Skeletal muscle tissue (tissue), 7 donors: ENCODE measurements around the genes SNTA1, ACTL10 and ASIP.

DNA sequence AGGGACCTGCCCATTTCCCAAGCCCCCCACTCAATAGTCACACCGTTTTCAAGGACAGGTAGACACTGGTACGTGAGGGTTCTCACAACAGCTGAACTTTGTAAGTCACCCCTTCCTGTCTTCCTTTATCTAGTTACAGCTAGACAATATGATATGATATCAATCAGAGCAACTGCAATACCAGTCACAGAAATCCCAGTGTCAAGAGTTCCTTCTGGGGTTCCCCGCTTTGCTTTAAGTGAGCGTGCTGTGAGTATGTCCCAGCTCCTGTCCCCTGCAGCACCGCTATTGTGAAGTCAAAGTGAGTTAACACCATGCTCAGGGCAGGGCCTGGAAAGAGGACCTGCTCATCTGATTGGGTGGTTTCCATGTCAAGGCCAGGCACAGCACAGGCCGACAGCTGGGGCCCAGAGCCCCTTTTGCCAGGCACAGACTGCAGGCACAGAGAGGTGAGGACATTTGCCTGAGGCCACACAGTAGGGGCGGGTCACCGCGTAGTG is 6.8 kb upstream of the BPIFB1 start:
- PRO-cap, 3 experiments, result no peak in any of the 3 experiments
- RAMPAGE, long total RNA, result no peak
- RRBS, 2 experiments, result no CpG with 5 or more reads among the region's 9 CpGs

- PRO-cap, 3 experiments, result no peak in any of the 3 experiments
- RAMPAGE, long total RNA, result no peak
- RRBS, 2 experiments, result no CpG with 5 or more reads among the region's 7 CpGs
These were observed 49.6 kb downstream of the BPIFB1 start for GRCh38 chr20:33332676-33333019.

GRCh38 chr20:33443477-33443807 is at the start of gene SNTA1:
TSS of gene SNTA1 (minus strand) at chr20:33443763.
- PRO-cap, 3 experiments, result peak in 3 of 3 experiments; most common minus-strand start chr20:33443659 (in 2)
- RAMPAGE, long total RNA, result no peak
- RRBS, 2 experiments, result 2% methylated on average over 21 of the region's 41 CpGs

- PRO-cap, 3 experiments, result no peak in any of the 3 experiments
- RAMPAGE, long total RNA, result no peak
- RRBS, 2 experiments, result no CpG with 5 or more reads among the region's 9 CpGs
These were observed 37.6 kb upstream of the C20orf144 start for GRCh38 chr20:33624304-33625137.

DNA sequence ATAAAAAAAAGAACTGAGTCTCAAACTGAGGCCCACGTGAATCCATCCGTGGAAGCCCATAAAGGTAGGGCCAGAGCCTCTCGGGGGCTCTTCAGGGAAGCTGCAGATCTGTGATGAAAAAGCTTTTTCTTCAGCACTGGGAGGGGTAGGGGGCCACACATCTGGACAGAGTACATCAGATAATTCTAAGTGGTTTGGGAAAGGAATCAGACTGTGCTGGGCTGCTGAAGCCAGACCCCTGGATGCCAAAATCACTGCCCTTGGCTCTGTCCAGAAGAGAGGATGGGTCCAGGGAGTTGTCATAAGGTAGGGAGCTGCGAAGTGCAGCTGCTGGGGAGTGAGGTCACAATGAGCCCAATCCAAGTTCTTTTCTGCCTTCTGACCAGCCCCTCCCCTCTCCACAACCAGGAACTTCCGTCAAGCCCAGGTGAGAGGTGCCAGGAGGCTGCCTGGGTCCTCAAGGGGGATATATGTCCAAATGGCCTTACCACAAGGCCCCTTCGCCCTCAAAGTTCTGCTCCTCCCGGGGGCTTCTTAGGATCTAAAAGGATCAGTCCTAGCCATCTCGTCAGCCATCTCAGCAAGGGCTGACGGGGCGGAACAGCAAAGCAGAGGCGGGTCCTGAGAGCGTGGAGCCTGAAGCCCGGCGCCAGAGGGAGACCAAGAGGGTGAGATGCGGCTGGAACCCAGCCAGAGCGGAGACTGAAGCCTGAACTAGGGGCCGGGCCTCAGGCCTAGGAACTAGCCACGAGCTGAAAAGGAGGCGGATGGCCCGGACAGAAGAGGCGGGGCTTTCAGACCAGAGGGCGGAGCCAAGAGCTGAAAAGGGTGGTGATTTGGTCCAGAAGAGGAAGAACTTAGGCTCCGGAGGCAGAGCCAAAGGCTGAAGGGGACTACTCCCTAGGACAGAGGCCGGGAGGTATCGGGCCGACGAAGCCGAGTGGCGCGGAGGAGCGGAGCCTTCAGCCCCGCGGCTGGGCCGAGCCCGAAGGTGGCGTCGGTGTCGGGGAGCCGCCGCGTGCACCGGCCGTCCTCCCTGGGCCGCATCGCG is at the start of gene ACTL10:
TSS of gene ACTL10 (plus strand) at position 851 of the 1,051 bp plus-strand sequence.
- PRO-cap, 3 experiments, result peak in 2 of 3 experiments; most common plus-strand start position 908 of the sequence (in 2); most common minus-strand start position 704 of the sequence (in 2)
- RAMPAGE, long total RNA, result no peak
- RRBS, 2 experiments, result 2 to 3% methylated on average over 28 to 32 of the region's 46 CpGs

DNA sequence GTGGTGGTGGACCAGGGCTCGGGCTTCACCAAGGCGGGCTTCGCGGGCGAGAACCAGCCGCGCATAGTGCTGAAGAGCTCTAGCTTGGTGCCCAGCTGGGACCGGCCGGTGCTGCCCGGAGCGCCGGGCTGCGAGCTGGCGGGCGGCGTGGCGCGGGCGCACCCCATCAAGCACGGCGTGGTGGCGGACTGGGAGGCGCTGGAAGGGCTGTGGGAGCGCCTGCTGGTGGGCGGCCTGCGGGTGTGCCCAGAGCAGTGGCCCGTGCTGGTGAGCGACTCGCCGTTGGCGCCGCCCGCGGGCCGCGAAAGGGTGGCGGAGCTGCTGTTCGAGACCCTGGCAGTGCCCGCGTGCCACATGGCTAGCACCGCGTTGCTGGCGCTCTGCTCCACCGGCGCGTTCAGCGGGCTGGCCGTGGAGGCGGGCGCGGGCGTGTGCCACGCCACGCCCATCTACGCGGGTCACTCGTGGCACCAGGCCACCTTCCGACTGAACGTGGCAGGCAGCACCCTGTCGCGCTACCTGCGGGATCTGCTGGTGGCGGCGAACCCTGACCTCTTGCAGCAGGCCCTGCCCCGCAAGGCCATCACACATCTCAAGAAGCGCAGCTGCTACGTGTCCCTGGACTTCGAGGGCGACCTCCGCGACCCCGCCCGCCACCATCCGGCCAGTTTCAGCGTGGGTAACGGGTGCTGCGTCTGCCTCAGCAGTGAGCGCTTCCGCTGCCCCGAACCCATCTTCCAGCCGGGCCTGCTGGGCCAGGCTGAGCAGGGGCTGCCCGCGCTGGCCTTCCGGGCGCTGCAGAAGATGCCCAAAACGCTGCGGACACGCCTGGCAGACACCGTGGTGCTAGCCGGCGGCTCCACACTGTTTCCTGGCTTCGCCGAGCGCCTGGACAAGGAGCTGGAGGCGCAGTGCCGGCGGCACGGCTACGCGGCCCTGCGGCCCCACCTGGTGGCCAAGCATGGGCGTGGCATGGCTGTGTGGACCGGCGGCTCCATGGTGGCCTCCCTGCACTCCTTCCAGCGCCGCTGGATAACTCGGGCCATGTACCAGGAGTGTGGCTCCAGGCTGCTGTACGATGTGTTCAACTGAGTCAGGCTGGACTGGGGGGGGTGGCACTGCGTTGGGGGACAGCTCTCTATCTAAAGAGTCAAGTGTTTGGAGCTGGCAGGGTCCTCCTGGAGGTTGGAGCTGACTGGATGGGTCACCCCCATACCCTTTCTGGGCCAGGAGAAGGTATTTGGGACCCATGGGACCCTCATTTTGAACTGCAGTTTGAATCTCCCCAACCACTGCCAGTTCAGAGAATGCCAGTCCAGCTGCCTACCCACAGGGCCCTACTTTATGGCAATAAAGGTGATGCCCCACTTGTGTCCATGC is 891 bp downstream of the ACTL10 start:
- PRO-cap, 3 experiments, result peak in 3 of 3 experiments; most common minus-strand start position 399 of the sequence (in 2)
- RAMPAGE, long total RNA, result no peak
- RRBS, 2 experiments, result 2 to 4% methylated on average over 30 of the region's 109 CpGs

DNA sequence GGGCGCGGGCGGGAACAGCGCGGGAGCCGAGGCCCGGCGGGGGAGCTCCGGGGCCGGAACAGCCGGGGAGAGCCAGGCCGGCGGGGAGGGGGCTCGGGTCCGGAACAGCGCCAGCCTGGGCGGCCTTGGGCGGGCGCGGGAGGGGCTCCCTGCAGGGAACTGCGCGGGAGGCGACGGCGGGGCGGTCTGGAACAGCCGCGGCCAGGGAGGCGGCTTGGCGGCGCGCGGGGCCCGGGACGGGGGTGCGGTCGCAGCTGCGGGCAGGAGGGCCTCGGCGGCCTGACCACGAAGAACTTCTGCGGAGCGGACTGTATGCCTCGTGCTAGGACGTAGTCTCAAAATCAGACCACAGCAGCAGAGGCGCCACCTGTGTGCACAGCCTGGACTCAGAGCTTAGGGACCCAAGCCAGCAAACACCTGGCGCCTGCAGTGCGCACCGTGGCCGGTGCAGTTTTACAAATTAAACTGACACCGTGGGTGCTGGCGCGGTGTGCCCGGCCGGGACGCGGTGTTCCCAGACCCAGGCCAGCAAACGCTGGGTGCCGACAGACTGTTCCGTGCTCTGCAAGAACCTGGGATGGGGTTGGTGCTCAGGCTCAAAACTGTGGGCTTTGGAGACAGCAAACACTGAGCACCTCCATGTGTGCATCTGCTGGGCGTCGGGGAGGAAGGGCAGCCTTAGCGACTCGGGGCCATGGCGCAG is 546 bp downstream of the ZNF341 start:
- PRO-cap, 3 experiments, result peak in 3 of 3 experiments; most common plus-strand start position 154 of the sequence (in 3); most common minus-strand start position 298 of the sequence (in 1)
- RAMPAGE, long total RNA, result no peak
- RRBS, 2 experiments, result 2% methylated on average over 12 to 24 of the region's 65 CpGs

DNA sequence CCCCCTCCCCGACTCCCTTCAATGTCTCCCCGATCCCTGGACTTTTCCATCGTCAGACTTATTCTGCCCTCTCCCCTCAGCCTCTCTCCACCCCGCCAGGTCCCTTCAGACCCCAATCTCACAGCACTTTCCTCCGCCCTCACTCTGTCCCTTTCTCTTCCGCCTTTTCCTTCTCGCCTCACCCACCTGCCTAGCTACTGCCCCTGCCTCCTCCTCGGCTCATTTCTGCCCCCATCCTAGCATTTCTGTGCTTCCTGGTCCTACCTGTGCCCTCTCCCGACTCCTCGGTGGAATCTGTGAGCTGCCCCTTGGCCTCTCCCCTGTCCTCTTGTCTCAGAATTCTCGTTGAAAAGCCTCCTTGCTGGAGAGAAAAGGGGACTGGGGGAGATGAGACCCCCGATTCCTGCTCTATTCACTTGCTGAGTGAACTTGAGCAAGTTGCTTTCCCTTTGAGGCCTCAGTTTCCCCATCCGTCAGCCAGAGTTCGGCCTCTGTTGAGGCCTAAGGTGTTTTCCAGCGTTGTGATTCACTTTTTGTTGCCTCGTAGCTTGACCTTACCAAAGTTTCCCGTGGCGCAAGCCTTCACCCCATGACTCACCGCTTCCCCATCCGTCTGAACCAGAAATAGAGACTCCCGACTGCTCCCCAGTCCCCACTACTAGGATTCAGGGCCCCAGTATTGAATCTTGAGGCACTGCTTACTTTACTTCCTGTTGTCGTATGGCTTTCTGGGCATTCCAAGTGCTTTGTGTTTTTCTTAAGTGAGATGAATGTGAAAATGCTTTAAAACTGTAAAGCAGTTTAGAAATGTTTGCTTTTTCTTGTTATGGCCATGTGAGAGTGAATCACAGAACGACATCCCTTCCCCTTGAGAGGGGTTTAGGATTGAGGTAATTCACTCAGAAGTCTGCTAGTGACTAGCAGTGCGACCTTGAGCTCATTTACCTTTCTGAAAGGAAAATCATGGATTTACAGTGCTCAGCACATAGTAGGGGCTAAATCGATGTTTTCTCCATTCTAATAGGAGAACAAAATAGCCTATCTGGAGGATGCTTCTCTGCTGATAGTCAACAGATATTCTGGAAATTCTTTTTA is 998 bp downstream of the CHMP4B start:
- PRO-cap, 3 experiments, result peak in 3 of 3 experiments; most common plus-strand start position 618 of the sequence (in 1); most common minus-strand start position 523 of the sequence (in 2)
- RAMPAGE, long total RNA, result no peak
- RRBS, 2 experiments, result no CpG with 5 or more reads among the region's 25 CpGs

DNA sequence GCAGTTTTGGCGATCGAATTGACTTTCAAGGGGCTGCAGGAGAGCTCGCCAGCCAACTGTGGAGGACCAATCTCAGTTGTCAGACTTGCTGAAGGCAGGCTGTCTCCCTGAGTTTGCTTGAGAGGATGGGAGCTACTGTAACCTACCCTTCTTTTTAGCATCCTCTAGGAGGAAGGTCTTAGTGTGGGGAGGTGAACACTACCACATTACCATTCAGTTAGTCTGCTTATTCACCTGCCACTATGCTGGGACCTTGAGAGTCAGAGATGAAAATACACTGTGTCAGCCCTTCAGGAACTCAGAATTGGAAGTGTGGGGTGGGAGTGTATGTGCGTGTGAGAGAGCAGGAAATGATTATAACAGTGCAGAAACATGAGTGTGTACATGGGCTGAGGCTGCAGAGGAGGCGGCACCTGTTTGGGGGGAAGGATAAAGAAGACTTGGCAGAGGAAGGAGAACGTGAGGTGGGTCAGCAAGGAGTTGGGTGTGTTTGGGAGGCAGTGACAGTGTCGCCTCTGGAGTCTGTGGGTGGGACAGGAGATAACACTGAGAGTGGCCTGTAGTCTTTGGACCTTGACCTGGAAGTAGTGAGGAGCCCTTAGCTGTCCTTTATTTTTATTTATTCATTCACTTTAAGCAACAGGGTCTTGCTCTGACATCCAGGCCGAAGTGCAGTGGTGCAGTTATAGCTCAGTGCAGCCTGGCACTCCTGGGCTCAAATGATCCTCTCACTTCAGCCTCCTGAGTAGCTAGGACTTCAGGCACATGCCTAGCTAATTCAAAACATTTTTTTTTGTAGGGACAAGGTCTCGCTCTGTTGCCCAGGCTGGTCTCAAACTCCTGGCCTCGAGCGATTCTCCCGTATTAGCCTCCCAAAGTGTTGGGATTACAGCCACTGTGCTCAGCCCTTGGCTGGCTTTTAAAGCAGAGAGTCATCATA is 3.2 kb downstream of the CHMP4B start:
- PRO-cap, 3 experiments, result no peak in any of the 3 experiments
- RAMPAGE, long total RNA, result no peak
- RRBS, 2 experiments, result no CpG with 5 or more reads among the region's 12 CpGs

DNA sequence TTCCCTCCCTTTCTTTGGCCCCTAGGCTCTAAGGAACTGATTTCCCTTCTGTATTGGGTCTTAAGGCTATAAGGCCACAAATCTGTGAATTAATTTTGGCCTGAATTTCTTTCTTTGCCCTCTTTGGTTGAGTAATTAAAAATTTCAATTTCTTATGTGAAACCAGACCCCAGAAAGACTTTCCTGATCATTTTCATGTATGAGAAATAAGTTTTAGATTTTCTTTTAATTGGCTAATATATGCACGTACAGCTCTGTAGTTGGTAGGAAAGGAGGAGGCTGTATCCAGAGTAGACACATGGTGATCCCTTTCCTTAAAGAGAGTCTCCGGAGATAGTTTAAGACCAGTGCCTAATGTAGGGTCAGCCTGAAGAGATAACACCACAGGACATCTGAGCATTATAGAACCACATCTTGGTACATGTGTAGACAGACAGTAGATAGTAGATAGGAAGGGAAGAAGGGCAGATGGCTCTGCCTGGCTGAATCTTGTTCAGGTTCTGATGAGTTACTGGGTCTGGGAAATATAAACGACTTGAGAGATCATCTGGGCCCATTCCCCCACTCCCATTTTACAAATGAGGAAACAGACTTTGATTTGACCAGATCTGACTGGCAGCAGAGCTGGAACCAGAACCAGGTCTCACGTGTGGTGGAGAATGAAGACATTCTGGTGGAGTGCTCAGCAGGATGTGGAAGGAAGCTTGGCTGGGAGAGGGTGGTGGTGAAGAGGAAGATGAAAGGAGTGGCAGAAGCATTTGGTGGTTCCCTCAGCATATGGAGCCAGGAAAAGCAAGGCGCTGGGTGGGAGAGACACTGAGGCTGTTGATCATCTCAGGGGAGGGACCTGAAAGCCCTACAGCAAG is 18.5 kb downstream of the CHMP4B start:
- PRO-cap, 3 experiments, result no peak in any of the 3 experiments
- RAMPAGE, long total RNA, result no peak
- RRBS, 2 experiments, result no CpG with 5 or more reads among the region's 5 CpGs

GRCh38 chr20:33853372-33854047 is 42.4 kb downstream of the CHMP4B start:
- PRO-cap, 3 experiments, result no peak in any of the 3 experiments
- RAMPAGE, long total RNA, result no peak
- RRBS, 2 experiments, result no CpG with 5 or more reads among the region's 20 CpGs

DNA sequence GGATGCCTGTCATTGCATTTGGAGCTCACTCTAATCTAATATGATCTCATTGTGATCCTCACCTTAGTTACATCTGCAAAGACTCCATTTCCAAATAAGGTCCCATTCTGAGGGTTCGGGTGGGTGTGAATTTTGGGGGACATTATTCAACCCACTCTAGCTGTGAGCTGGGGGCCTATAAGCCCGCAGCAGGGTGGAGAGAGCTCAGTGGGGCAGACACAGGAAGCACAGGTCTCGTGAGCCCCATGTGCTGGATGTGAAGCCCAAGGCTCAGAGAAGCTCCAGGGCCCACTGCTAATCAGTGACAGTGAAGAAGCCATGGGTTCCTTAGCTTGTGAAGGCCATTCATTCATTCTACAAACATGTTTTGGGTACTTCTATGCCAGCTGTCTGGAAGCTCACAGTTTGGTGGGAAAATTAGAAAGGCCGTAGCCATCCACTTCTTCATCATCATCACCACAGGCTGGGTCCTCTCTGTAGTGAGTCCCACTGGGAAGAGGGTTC is 47.5 kb downstream of the CHMP4B start:
- PRO-cap, 3 experiments, result no peak in any of the 3 experiments
- RAMPAGE, long total RNA, result no peak
- RRBS, 2 experiments, result no CpG with 5 or more reads among the region's 4 CpGs

DNA sequence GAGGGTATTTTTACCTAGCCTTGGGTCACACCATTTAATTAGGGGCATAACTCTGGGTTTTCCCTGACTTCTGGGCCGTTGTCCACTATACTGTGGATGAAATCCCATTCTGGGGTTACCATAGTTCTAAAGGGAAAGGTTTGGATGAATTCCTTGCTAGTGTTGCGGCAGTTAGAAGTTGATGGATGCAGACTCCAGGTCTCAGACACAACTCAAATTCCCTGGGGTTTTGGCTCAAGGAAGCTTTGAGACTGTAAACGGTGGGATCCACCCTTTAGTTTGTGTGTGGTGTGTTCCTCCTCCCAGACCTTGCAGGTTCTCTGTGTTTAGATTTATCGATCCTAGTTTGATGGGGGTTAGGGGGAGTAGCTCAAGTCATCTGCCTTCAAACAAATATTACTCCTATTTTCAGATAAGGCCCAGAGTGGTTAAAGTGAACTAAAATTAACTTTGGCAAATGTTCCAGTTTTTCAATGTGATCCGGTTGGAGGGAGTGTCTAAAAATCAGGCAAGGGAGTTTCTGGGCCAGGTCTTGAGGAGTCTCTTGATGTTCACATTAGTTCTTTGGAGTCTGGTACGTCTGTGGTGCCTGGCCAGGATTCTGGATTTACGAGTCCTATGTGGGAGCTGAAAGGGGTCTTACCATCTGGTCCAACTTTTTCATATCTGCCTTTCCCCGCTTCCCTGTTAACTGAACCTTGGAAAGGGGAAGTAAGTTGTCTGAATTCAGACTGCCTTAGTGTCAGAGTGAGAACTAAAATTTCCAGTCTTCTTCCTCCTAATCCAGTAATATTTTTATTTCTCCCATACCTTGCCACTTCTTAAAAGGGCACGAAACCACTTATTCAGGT is 1.6 kb downstream of the RALY start:
- PRO-cap, 3 experiments, result peak in 1 of 3 experiments; most common plus-strand start position 559 of the sequence (in 1)
- RAMPAGE, long total RNA, result no peak
- RRBS, 2 experiments, result no CpG with 5 or more reads among the region's 9 CpGs

GRCh38 chr20:34241126-34241731 is at the start of gene ASIP:
TSS of gene ASIP (plus strand) at chr20:34241423.
- PRO-cap, 3 experiments, result no peak in any of the 3 experiments
- RAMPAGE, long total RNA, result no peak
- RRBS, 2 experiments, result no CpG with 5 or more reads among the region's 3 CpGs

GRCh38 chr20:34259775-34260785 is 18.9 kb downstream of the ASIP start:
- PRO-cap, 3 experiments, result no peak in any of the 3 experiments
- RAMPAGE, long total RNA, result no peak
- RRBS, 2 experiments, result no CpG with 5 or more reads among the region's 6 CpGs

GRCh38 chr20:34262340-34263211 is 21.4 kb downstream of the ASIP start:
- PRO-cap, 3 experiments, result no peak in any of the 3 experiments
- RAMPAGE, long total RNA, result no peak
- RRBS, 2 experiments, result no CpG with 5 or more reads among the region's 8 CpGs

- PRO-cap, 3 experiments, result peak in 3 of 3 experiments; most common plus-strand start chr20:34526270 (in 2); most common minus-strand start chr20:34526144 (in 2)
- RAMPAGE, long total RNA, result no peak
- RRBS, 2 experiments, result no CpG with 5 or more reads among the region's 16 CpGs
These were observed 9.8 kb downstream of the DYNLRB1 start for GRCh38 chr20:34525750-34526598.

DNA sequence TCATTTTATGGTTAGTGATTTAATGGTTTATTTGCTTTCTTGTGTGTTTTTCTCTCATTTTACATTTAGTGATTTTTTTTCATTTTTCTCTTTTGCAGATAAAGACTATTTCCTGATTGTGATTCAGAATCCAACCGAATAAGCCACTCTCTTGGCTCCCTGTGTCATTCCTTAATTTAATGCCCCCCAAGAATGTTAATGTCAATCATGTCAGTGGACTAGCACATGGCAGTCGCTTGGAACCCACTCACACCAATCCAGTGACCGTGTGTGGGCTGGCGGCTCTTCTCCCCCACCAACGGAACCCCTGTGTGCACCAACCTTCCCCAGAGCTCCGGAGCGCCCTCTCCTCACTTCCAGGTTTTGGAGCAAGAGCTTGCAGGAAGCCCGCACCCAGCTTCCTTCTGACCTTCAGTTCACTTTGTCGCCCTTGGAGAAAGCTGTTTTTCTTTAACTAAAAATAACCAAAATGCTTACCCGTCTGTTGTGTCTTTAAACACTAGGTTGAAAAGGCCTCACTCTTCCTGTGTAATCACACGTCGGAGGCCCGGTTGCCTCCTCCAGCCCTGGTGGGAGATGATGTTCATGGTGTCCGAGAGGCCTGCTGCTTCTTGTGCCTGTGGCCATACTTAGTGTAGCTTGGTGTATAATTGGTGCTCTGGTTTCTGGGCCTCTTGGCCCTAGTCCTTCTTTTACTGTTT is 17.9 kb upstream of the MAP1LC3A start:
- PRO-cap, 3 experiments, result no peak in any of the 3 experiments
- RAMPAGE, long total RNA, result no peak
- RRBS, 2 experiments, result no CpG with 5 or more reads among the region's 14 CpGs

- PRO-cap, 3 experiments, result no peak in any of the 3 experiments
- RAMPAGE, long total RNA, result no peak
- RRBS, 2 experiments, result no CpG with 5 or more reads among the region's 10 CpGs
These were observed 15.0 kb upstream of the MAP1LC3A start for GRCh38 chr20:34543409-34543957.

DNA sequence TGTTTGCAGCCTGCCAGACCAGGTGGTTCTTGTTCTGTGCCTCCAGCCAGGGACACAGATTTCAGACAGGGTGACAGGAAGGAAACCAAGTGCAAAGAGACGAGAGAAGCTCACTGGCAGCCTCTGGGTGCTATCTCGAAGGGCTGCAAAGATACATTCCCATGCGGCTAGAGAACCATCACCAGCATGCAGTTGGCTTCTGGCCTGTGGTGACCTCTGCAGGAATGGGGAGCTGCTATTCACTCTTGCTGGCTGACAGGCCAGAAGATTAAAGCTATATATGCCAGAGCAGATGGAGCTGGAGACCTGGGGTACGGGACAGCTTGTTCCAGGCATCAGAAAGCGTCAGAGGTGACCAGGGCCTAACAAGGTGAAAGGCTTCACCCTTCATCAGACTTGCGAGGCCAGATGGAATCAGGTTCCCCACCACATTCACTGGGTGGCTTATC is 20.0 kb downstream of the MAP1LC3A start:
- PRO-cap, 3 experiments, result no peak in any of the 3 experiments
- RAMPAGE, long total RNA, result no peak
- RRBS, 2 experiments, result no CpG with 5 or more reads among the region's 6 CpGs